Measurements from ENCODE around the gene GPRC5B.

GRCh38 chr16:16063634-16064123 lies 114.3 kb downstream of the ABCC1 start:
- PRO-cap = no peak
- RRBS, 2 experiments = no CpG with 5 or more reads among the region's 2 CpGs

- PRO-cap = no peak
- RRBS, 2 experiments = no CpG with 5 or more reads among the region's 13 CpGs
Observed at GRCh38 chr16:16142131-16142988, 80.9 kb downstream of the ABCC6 start.

DNA sequence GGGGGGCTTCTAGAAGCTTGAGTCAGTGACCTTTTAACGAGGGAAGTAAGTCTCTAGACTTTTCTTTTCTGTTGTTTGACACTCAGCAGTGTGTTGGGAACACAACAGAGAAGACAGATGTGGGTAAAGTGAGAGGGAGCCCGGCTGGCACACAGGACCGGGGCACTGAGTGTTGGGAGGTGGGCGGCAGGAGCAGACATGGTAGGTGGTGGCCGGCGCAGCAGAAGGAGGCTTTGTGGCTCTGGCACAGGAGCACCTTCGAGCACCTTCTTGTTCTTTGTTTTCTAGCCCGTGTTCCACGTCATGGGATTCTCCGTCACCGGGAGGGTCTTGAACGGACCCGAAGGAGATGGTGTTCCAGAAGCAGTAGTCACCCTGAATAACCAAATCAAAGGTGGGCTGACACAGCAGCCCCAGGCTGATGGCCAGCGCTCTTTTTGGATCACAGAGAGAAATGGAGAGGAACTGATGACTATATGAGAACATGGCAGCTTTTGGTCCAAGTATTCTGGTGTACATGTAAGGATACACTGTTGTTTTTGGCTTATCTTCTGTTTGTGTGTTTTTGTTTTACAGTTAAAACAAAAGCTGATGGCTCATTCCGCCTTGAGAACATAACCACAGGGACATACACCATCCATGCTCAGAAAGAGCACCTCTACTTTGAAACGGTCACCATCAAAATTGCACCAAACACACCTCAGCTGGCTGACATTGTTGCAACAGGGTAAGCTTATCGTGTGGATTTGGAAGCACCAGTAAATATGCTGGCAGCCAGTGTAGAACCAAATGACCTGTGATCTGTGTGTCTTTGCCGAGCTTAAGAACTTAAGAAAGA lies 23.3 kb downstream of the NOMO3 start:
- PRO-cap = no peak
- RRBS, 2 experiments = no CpG with 5 or more reads among the region's 18 CpGs

GRCh38 chr16:17082225-17082881 lies 388.4 kb downstream of the XYLT1 start:
- PRO-cap = no peak
- RRBS, 2 experiments = no CpG with 5 or more reads among the region's 6 CpGs

GRCh38 chr16:17238537-17239332 lies 232.0 kb downstream of the XYLT1 start:
- PRO-cap = no peak
- RRBS, 2 experiments = no CpG with 5 or more reads among the region's 6 CpGs

DNA sequence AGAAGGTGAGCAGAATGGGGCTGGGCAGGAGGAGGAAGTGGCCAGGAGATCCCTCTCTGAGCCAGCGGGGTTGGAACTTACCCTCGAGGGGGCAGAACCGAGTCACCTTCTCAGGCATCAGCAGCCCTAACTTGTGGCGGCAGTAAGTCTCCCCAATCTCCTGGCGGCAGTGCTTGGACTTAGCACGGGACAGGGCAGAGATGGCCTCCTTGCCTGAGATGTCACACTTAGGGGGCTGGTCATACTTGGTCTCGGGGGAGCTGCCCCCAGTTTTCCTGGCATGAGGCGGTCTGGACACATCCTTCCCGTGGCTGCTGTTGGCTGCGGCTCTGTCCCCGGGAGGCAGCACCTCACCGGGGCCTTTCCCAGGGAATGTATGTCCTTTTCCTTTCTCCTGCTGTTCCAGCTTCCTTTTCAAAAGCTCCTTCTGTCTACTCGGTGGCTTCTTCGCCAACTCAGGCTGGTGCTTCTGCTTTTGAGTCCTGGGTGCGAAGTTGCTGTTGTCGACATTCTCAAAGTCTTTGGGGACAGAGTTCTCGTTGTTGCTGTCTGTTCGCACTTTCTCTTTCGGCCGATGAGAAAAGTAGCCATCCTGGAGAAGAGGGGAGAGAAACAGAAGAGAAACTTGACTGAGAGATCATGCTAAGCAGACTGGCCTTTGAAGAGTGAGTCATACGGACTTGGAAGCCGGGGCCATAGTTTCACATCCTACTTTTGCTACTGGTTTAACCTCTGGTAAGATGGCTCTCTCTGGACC lies 211.7 kb downstream of the XYLT1 start:
- PRO-cap = no peak
- RRBS, 2 experiments = no CpG with 5 or more reads among the region's 22 CpGs

- PRO-cap = no peak
- RRBS, 2 experiments = no CpG with 5 or more reads among the region's 2 CpGs
Observed at GRCh38 chr16:17441548-17441839, 29.3 kb downstream of the XYLT1 start.

GRCh38 chr16:17468418-17468904 lies 2.3 kb downstream of the XYLT1 start:
- PRO-cap = no peak
- RRBS, 2 experiments = no CpG with 5 or more reads among the region's 6 CpGs

GRCh38 chr16:17744921-17745647 lies 274.3 kb upstream of the XYLT1 start:
- PRO-cap = no peak
- RRBS, 2 experiments = no CpG with 5 or more reads among the region's 16 CpGs

GRCh38 chr16:18401841-18402546 lies 65.5 kb upstream of the NPIPA8 start:
- PRO-cap = unidirectional peak, minus-strand start at chr16:18402012
- RRBS, 2 experiments = no CpG with 5 or more reads among the region's 90 CpGs

DNA sequence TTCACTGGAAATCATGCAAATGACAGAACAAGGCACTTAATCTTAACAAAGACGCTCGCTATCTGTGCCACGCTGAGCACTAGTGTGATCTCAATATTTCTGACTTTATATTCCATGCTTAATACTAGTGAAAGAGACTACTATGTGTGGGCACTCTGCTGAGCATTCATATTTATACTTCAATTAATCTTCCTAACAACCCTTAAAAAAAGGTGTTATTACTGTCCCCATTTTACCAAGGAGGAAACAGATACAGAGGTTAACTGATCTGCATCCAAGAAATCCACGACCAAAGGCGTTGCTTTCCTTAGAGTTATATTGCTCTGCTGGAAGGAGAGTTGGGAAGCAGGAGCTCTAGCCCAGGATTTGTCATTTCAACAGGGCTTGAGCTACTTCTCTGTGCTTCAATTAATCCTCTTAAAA lies 1.3 kb downstream of the ARL6IP1 start:
- PRO-cap = no peak
- RRBS, 2 experiments = no CpG with 5 or more reads among the region's 5 CpGs

DNA sequence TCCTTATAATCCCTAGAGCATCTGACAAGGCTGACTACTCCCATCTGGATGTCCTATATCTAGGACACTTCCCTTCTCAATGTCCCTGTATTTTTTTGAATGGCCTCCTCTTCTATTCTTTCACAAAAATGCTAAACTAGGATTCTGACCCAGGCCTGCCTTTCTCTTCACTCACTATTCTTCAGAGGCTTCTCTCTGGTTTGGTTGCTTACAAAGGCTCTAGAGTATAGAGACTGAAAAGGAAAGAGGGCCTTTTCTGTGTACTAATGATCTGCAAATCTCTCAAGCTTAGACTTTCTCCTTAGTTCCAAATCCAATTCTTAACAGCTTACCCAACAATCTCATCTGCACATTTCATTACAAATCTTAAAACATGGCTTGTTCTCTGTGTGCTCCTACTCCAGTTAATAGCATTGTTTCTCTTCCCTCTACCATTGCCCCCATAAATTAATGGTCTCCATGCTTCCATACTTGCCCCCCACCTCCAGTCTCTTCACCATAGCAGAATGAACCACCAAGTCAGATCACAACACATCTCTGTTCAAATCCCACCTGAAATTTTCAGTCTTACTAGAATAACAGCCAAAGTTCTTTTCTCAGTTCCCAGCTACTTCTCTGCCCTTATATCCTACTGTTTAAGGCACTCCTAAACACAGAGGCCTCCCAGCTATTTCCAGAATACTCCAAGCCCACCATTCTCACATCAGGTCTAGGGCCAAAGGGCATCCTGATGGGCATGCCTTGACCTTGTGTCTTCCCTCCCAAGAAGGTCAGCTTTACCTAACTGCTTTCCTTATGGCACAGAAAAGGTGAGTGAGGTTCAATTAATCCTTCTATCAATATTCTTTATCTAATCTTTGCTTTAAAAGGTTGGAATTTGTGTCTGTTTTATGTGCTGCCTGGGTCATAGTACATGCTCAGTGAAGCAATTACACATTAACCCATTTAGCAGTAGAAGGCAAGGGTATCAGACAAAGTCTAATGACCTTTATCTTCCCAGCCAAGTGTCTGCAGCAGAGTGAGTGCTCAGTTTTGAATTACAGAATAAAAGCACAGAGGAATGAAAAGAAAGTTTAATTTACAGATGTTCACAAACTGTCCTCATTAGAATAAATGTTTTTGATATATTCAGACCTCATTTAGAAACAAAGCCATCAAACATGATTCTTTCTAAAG lies 61.2 kb upstream of the ARL6IP1 start:
- PRO-cap = no peak

- PRO-cap = no peak
- RRBS, 2 experiments = no CpG with 5 or more reads among the region's 3 CpGs
Observed at GRCh38 chr16:19513392-19513931, 8.4 kb downstream of the GDE1 start.

DNA sequence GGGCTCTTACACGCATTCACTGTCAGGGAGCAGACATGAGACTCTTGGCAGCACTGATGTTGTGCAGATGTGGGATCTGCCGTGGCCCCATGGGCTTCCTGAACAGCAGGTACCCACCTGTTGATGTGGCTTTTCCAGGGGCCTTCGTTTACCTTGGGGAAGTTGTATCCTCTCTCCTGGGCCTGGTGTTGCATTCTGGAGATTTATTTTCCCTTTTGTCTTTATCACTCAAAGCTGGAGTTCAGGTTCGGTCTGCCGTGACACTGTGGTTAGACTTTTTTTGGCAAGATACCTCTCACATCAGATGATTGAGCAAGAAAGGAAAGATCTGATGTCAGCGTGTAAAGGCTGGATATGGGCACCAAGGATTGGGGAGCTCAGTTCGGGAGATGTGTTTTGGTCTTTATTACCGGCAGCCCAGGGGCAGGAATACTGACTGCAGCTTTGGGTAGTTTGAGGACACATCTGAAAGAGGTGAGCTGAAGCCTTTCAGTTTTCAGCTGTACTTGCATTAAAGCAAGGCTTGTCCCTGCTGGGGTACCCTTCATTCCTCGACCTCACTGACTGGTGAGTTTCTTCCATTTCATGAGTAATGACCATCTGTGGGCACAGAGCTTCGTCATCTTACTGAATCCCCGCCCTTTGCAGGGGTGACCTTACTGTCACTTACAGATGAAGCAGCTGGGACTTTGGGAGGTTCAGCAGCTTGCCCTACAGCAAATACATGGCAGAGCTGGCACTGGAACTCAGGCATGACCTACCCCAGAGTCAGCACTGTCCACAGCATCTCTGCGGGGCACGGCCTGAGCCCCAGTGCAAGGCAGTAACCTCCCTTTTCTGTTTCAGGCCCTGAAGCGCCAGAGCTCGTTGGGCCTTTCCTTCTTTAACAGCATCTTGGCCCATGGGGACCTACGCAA lies 19.1 kb downstream of the KNOP1 start:
- PRO-cap = unidirectional peak, minus-strand start at position 563 of the sequence
- RRBS, 2 experiments = no CpG with 5 or more reads among the region's 16 CpGs

- PRO-cap = bidirectional peak, plus-strand start at chr16:19884986, minus-strand start at chr16:19884843
- RRBS, 2 experiments = 2 to 3% methylated on average over 27 of the region's 72 CpGs
Observed at GRCh38 chr16:19884665-19885288, at the start of gene GPRC5B. Gene GPRC5B (minus strand): TSS chr16:19884848.

DNA sequence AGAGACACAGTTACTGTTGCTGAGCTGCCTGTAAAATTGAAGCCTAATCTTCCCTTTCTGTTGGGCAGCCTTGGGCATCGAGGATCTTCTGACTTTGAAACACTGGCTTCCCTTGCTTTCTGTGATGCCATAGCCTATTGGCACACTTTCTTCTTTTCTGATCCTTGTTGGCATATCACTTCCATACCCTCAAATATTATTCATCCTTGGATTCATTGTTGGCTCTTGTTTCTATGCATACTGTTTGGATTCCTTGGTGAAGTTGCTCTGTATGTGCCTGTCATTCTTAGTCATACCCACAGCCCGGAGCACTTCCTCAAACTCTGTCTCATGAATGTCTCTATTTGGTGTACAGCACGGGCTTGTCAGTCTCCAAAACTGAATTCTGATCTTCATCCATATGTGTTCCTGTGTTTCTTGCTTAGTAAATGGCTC lies 85.7 kb upstream of the CRYM start:
- PRO-cap = no peak
- RRBS, 2 experiments = no CpG with 5 or more reads among the region's 3 CpGs

DNA sequence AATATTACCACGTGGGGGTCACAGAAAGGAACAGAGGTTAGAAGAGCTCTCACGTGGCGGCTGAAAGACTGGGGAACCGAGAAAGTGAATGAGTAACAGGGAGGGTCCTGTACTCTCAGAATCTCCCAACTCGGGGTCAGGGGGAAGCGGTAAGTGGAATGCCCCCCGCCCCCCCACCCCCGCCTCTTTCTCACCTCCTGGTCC lies 98.2 kb upstream of the METTL9 start:
- PRO-cap = no peak
- RRBS, 2 experiments = no CpG with 5 or more reads among the region's 8 CpGs

DNA sequence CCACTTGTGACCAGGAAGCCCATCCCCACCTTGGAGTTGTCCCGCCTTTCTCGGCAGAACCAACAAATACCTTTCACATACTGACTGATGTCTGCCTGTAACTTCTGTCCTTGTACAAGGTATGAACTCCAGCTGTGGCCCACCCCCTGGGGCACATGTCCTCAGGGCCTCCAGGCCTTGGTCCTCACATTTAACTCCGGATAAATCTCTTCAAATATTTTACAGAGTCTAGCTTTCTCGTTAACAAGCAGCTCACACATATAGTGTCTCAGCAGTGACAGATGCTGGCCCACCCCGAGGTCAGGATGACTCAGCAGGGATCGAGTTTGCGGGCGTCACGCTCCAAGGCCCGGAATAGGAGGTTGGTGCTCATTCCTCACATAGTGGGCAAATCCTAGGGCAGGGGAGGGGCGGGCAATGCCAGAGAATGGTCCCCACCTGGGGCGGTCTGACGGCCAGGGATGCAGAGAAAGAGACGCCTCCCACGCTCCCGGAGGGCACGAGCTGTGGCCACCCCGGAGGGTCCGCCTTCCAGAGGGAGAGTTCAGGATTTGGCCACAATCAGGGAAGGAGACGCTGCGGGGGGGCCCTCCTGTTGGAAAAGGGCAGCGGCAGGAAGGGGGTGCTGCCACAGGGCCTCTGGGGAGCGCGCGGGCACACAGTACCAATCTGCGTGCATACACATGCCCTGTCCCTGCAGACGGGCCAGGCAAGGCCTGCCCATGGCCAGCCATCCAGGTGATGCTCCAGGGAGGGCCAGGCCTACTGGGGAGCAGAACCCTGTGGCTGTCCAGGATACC lies 87.8 kb upstream of the METTL9 start:
- PRO-cap = no peak
- RRBS, 2 experiments = no CpG with 5 or more reads among the region's 27 CpGs

DNA sequence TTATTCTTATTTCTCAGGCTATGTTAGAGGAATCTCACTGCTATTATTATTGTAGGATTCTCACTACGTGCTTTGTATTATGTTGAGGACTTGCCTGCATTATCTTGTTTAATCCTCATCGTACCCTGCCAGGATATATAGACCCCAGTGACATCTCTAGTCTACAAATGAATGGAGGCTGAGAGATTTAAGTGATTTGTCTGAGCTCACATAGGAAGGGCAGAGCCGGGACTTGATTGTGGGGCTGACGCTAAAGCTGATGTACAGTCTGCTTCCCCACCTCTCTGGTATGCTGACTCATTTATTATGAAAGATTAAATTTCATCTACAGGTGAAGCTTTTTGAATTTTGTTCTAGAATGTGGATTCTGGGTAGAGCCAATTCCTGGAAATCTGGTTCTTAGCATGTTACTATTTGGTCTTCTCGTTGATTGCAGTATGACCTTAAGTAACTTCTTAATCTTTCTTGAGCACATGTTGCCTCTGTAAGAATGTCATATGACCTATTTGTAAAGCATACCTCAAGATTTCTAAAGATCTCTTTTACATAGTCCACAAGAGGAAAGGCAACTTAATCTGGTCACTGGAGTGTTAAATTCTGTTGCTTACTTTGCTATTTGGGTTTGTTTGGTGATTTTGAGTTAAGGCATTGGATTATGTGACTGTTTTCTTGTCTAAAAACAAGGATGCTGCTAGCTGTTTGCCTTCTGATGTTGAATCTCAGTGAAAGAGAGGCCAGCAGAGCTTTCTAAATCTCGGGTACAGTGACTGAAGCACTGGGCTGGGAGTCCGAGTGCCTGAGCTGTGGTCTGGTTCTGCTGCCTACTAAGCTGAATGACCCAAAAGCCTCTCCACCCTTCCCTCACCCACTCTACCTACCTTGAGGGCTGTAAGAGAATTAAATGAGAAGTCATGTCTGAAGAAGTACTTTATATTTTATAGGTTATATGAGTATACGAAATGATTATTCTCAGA lies 12.5 kb downstream of the METTL9 start:
- PRO-cap = no peak
- RRBS, 2 experiments = no CpG with 5 or more reads among the region's 8 CpGs

DNA sequence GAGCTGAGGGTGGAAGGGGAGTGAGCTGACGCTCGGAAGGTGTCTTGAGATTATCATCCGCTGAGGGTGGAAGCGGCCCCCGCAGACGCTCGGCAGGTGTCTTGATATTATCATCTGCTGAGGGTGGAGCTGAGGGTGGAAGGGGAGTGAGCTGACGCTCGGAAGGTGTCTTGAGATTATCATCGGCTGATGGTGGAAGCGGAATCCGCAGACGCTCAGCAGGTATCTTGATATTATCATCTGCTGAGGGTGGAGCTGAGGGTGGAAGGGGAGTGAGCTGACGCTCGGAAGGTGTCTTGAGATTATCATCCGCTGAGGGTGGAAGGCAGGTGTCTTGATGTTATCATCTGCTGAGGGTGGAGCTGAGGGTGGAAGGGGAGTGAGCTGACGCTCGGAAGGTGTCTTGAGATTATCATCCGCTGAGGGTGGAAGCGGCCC lies 21.3 kb downstream of the NPIPB4 start:
- PRO-cap = no peak
- RRBS, 2 experiments = no CpG with 5 or more reads among the region's 20 CpGs